Measurements from ENCODE around the genes CHST14, C15orf62, SPINT1 and VPS18.

DNA sequence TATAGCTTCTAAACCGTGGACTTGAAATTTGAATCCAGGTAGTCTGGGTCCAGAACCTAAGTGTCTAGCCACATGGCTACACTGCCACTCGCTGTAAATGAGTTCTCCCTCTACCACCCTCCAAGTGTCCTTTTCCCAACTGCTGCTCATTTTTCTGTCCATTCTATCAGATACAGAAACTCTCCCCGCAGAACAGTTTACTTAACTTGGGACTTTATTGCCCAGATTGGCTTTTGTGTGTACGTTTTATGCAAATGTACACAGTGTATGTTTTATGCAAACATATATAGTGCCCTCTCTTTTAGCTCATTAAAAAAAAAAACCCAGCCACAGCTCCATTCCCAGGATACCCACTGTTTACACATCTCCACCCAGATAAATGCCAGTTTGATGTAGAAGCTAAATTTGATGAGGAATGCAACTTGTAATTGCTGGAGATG, 41.8 kb downstream of the THBS1 start:
- RRBS = no CpG with 5 or more reads among the region's 4 CpGs

- RRBS = no CpG with 5 or more reads among the region's 4 CpGs
Observed at GRCh38 chr15:39698731-39699367, 83.8 kb downstream of the FSIP1 start.

- RRBS = no CpG with 5 or more reads among the region's 1 CpG
Observed at GRCh38 chr15:39943336-39943658, 9.4 kb downstream of the EIF2AK4 start.

- RRBS = no CpG with 5 or more reads among the region's 6 CpGs
Observed at GRCh38 chr15:40052111-40052394, 13.1 kb upstream of the SRP14 start.

- RRBS = 4% methylated on average over 3 of the region's 27 CpGs
Observed at GRCh38 chr15:40102944-40103776, 5.5 kb downstream of the BMF start.

GRCh38 chr15:40324064-40325025, 853 bp downstream of the INAFM2 start:
- RRBS = 2% methylated on average over 24 of the region's 93 CpGs

- RRBS = 32% methylated on average over 6 of the region's 13 CpGs
Observed at GRCh38 chr15:40333783-40334446, 6.8 kb downstream of the CCDC9B start.

DNA sequence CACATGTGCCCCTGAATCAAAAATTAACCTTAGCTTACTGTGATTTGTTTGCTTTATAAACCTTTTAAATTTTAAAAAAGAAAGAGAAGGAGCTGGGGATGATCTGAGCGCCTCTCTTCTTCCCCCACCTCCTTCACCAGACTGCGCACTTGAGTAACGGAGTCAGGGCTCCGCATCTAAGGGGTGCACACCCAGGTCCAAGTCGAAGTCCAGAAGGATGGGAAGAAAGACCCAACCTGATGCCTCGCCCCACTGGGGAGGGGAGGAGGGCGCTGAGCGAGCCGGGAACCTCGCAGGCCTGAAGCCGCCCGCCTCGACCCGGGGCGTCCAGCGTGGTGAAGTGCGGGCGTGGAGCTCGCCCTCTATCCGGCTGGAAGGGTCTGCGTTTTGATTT, 437 bp upstream of the DISP2 start:
- RRBS = 4% methylated on average over 13 of the region's 21 CpGs

GRCh38 chr15:40421783-40422175, 16.2 kb downstream of the IVD start:
- RRBS = 10% methylated on average over 4 of the region's 26 CpGs

DNA sequence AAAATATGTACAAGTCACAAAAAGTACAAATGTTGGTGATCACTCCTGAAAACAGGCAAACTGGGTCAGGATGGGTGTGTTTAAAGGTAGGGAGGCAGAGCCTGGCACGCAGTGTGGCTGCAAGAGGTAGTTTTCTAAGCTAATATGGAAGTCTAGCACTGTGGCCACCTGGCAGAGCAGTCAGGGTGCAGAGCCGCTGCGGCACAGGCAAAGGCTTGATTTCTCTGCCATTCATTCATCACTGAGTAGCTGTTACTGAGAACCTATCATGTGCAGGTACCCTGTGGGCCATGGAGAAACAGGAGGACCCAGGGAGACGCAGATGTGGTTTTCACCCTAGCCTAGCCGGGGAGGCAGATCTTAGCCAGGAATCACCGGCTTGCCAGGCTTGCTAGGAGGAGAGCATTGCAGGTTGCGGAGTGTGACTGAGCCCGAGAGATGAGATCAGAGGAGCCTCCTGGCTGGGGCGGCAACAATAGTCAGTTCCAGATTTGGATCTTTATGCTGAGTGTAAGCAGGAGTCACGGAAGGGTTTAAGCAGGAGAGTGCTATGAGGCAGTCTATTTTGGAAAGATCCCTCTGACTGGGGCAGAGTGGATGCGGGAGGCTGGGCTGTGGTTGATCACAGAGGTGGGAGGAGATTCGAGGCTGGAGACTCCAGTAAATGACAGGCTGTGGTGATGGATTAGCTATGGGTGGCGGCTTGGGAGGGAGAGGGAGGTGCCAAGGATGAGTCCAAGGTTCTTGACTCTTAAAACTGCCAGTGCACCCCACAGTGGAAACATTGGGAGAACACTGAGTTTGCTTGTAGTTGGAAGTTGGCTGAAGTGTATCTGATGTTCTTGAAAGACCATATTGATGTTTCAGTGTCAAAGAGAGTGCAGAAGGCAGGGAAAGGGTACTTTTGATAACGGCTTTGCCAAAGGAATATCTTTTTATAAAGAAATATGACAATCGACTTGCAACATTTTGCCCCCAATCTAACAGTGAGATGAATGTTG, 10.5 kb upstream of the BAHD1 start:
- RRBS = no CpG with 5 or more reads among the region's 15 CpGs

- RRBS = no CpG with 5 or more reads among the region's 13 CpGs
Observed at GRCh38 chr15:40437076-40437831, 3.5 kb upstream of the BAHD1 start.

DNA sequence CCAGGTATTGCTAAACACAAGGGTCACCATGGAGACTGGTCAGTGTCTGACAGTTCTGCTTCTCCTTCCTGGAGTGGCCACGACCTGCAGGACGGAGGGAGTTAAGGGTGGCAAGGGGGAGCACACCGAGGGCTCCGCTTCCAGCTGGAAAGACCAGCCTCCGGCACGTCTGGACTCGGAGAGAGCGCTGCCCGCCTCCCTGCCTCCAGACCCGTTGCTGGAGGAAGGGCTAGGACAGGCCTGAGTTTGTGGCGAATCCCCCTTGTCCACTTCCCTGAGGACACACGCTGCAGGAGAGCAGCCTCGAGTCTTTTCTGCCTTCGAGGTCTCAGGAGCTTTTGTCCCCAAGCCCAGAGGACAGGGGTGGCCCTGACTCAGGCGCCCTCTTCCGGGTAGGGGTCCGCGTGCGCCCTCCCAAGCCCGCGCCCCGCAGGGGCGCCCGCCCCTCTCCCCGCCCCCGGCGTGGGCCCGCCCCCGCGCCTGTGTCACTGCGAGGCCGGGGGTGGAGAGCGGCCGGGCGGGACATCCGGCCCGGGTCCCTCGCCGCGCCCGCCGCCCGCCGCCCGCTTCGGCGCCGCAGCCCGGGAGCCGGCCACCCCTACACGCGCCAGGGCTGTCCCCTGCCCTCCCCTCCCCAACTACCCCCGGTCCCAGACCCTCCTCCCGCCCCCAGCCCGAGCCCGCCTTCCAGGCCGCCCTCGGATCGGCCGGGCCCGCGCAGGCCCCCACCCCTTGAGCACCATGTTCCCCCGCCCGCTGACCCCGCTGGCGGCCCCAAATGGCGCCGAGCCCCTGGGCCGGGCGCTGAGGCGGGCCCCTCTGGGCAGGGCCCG, at the start of gene CHST14:
Gene CHST14, plus strand, starts transcription at position 512 of the 833 bp plus-strand sequence.
- RRBS = 2% methylated on average over 47 of the region's 72 CpGs

DNA sequence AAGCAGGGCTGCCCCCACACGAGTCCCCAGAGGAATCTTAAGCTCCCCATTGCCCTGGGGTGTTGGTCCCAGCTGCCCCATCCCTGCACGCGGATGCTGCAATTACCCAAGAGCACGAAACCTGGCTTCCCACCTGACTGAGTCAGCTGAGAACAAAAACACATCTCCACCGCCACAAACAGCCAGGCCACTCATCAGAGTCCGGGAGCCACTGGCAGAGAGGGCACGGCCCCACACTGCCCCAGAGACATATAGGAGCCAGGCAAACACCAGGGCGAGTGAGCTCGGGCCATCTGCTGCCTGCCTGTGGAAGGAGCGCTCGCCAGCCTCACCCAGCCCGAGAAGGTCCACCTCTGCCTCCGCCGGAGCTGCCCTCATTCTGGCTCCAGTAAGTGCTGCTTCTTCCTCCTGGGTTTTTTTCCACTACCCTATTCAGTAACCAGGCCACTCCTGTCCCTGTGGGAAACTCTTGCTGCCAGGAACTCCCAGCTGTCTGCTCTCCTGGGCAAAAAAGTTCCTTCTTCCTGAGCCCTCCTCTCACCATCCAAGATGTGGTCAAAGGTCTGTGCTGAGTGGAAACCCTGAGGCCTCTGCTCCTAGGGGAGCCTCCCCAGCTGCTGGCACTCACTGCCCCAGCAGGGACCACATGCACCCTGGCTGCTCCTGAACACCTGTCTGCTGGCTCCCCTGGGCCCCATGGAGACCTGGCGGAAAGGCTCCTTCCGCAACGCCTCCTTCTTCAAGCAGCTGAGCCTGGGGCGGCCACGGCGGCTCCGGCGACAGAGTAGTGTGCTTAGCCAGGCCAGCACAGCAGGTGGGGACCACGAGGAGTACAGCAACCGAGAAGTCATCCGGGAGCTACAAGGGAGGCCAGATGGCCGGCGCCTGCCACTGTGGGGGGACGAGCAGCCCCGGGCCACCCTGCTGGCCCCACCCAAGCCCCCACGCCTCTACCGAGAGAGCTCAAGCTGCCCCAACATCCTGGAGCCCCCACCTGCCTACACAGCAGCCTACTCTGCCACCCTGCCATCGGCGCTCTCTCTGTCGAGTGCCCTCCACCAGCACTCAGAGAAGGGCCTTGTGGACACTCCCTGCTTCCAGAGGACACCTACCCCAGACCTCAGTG, at the start of gene C15orf62:
Gene C15orf62, plus strand, starts transcription at position 181 of the 1,126 bp plus-strand sequence.
- RRBS = 83% methylated on average over 5 of the region's 34 CpGs

DNA sequence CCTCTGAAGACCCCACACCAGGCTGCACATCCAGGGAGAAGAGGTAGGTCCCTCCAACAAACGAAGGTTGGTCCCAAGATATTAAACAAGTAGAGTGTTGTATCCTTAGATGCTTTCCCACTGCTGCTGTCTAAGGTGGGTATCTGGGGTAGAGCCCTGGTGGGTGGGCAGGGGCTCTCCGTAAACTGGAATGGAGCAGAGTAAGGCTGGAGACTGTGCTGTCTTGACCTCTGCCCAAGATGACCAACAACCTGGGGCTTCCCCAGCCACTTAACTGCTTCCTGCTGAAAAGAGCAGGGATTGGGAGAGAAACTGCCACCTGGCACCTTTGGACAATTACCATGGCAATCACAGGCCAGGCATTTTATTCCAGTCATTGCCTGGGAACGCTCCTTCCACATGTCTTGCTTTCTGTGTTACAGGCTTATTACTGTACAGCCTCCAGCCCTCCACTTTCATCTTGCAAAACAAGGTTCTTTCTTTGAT, 3.0 kb downstream of the PPP1R14D start:
- RRBS = no CpG with 5 or more reads among the region's 3 CpGs

DNA sequence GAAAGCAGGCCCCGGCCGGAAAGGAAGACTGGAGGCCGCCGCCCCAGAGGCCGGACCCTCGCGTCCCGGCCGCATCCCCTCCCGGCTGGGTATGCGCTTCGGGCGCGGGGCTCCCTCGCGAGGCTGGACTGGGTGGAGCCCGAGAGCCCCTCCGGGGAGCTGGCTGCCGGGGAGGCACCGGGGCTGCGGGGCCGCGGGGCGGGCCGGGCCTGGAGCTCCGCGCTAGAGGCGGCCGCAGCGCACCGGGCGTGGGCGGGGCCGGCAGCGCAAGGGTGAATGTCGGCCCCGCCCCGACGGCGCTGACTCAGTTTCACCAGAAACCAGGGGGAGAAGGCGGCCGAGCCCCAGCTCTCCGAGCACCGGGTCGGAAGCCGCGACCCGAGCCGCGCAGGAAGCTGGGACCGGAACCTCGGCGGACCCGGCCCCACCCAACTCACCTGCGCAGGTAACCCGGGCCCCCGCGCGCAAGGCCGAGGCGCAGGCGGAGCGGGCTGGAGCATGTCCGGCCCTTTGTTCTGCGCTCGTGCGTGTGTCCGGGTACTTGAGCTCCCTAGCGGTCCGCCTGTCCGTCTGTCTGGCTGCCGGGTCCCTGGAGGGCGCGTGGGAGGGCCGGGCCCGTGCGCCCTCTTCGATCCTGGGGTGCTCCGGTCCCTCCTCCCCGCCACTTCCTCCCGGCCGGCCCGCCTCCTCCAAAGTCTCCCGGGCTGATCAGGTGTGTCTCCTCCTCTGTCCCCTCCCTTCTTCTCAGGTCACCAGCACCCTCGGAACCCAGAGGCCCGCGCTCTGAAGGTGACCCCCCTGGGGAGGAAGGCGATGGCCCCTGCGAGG, at the start of gene SPINT1:
Gene SPINT1, plus strand, starts transcription at position 307 of the 828 bp plus-strand sequence.
- RRBS = 5% methylated on average over 50 of the region's 89 CpGs

- RRBS = no CpG with 5 or more reads among the region's 11 CpGs
Observed at GRCh38 chr15:40845148-40845394, 1.2 kb downstream of the SPINT1 start.

GRCh38 chr15:40845395-40846473, 1.9 kb downstream of the SPINT1 start:
- RRBS = no CpG with 5 or more reads among the region's 9 CpGs

DNA sequence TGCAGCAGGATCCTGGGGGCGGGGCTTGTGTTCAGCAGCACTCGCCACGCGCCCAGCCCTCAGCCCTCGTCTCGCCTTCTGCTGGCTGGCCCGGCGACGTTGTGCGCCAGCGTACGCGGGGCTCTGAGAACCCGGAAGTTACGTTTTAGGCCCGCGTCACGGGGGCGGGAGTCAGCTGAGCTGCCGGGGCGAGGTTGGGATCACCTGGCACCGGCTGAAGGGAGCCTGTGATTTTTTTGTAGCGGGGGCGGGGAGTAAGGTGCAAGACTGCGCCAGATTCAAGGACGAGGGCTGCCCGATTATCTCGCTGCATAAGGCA, at the start of gene VPS18:
Gene VPS18, plus strand, starts transcription at position 170 of the 319 bp plus-strand sequence.
- RRBS = under 1% methylated on average over 14 of the region's 28 CpGs

- RRBS = 12% methylated on average over 6 of the region's 15 CpGs
Observed at GRCh38 chr15:40906950-40907403, 12.7 kb downstream of the VPS18 start.

GRCh38 chr15:40942365-40943034, 10.8 kb upstream of the CHAC1 start:
- RRBS = 12% methylated on average over 3 of the region's 19 CpGs

All from AG10803 (cell line).